ENCODE results near the genes LARP7, ARSJ and NDST4.

- RRBS, result 1% methylated on average over 4 of the region's 47 CpGs
Observed at GRCh38 chr4:110197180-110198162, 944 bp downstream of the ELOVL6 start.

DNA sequence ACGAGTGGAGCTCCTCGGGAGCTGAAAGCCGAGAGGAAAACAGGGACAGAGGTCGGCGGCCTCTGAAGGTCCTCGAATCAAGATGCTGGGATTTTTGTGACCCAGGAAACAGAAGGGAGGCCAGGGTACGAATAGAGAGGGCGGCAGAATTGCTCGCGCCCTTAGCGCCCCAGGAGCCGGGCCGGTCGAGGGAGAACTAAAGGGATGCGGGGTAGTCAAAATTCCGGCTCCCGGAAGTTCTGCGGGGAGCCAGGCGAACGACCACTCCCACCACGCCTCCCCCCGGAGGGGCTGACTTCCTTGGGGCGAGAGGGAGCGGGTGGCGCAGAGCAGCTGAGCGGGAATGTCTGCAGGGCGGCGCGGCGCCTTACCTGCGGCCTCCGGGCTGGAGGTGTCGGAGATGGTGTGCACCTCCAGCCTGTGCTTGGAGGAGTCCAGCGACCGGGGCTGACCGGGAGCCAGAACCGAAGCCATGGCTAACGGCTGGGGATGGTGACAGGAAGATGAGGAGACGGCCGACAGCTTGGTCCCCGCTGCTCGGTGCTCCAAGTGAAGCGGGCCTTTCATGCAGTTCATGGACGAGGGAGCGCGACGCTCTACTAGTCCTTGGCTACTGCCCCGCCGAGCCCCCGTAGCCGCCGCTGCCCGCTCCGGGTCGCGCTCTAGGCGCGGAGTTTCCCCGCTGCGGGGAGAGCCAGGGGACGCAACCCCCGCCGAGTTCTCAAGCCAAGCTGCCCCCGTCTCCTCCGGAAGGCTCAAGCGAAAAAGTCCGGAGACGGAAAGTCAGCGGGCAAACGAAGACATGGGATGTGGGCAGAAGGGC is 781 bp downstream of the PITX2 start:
- RRBS, result 13% methylated on average over 30 of the region's 70 CpGs

DNA sequence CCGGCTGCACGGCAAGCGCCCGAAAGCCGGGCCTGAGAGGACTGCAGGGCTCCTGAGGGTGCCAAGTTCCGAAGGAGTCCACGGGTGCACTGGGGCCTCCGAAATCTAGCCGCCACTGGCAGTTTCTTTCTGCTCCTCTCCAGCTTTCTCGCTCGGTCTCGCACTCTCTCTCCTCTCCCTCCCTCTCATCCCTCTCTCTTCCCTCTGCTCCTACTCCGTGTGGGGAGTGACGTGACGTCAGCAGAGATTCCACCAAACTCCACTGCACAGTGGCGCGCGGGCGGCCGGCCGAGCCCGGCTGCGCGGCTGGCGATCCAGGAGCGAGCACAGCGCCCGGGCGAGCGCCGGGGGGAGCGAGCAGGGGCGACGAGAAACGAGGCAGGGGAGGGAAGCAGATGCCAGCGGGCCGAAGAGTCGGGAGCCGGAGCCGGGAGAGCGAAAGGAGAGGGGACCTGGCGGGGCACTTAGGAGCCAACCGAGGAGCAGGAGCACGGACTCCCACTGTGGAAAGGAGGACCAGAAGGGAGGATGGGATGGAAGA is 14.0 kb upstream of the PITX2 start:
- RRBS, result 2% methylated on average over 12 of the region's 44 CpGs

DNA sequence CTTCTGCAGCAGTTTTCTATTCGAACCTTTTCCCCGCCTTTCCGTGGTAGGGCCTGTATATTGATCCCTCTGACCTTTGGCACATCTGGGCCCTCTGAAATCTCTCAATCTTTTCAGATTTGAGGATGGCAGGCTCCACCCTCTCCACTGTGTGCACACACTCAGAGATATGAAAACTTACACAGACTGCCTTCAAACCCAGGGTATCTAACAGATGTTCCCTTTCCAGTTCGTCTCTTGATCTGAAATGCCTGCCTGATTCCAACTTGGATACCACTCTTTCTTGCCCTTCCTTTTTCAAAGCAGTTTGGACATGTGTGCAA is 19.0 kb upstream of the PITX2 start:
- RRBS, result no CpG with 5 or more reads among the region's 4 CpGs

DNA sequence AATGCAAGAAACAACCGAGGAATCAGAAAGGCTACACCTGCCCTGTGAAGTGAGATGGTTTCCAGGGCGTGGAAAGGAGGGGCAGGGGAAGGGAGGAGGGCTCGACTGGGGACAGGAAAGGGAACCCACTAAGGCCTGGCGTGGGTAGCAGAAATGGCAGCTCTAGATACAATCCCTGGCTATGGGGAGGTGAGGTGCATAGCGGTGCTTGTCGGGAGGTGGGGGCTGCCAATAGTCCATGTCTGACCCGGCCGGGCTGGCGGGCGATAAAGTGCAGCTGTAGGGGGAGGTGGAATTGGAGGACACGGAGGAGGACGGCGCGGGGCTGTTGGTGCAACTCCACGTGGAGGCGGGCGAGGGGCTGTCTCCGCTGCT is 1.5 kb downstream of the NEUROG2 start:
- RRBS, result no CpG with 5 or more reads among the region's 18 CpGs

DNA sequence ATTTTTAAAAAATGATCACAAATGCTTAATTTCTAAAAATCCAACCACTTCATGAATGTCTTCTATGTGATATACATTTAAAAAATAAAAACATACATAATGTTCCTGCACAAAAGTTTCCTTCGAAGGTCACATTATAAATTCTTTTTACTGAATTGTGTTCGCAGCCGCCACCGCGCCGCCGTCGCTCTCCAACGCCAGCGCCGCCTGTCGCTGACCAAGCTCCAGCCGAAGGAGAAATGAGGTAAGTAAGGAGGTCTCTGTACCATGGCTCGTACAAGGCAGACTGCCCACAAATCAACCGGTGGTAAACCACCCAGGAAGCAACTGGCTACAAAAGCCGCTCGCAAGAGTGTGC is 48.7 kb upstream of the NEUROG2 start:
- RRBS, result no CpG with 5 or more reads among the region's 17 CpGs

DNA sequence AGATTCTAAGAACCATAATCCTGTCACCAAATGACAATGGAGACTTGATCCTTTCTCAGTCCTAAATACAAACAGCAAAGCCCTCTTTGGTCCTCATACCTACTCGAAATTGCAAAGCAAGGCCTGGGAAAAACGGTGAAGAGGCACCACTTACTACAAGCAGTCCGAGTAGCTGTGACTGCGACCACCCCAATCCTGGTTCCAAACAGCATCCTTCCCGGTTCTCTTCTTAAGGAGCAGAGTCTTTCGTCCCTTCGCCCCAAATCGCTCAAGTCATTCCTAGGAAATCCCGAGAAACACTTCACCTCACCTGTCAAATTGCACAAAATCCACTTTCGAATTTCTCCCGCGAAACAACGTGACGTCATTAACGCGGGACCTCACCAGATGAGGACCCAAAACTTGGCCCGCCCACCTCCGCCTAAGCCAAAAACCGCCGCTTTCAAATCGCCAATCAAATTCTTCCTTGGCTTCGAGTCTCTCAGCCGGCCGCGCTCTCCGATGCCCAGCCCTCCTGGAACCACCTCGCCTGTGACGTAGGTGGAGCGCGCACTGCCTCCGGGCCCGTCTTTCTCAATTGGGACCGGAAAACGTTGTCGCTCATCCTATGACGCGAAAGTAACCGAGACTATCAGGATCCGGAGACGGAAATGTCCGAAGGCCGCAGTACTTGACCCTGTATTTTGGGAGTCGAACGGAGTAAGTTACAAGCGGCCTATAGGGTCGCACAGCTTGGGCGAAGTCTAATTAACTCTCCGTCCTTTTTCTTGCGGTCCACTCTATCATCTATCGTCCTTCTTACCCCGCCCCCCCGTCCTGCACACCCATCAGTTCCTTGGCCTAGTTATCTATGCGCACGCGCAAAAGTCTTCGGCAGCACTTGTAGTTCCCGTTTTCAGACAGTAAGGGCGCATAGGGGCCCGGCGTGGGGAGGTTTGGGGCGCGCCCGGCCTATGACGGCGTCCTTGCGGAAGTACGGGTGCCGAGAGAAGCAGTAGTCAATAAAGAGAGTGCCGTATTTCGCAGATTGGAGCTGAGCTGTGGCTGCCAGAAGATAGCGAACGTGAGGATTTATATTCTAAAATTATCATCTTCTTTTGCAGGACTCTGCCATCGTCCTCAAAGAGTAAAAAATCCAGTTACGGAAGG is at the start of gene LARP7:
LARP7 (plus strand) TSS at position 603 of the 1,149 bp plus-strand sequence.
- RRBS, result 2% methylated on average over 9 of the region's 74 CpGs

DNA sequence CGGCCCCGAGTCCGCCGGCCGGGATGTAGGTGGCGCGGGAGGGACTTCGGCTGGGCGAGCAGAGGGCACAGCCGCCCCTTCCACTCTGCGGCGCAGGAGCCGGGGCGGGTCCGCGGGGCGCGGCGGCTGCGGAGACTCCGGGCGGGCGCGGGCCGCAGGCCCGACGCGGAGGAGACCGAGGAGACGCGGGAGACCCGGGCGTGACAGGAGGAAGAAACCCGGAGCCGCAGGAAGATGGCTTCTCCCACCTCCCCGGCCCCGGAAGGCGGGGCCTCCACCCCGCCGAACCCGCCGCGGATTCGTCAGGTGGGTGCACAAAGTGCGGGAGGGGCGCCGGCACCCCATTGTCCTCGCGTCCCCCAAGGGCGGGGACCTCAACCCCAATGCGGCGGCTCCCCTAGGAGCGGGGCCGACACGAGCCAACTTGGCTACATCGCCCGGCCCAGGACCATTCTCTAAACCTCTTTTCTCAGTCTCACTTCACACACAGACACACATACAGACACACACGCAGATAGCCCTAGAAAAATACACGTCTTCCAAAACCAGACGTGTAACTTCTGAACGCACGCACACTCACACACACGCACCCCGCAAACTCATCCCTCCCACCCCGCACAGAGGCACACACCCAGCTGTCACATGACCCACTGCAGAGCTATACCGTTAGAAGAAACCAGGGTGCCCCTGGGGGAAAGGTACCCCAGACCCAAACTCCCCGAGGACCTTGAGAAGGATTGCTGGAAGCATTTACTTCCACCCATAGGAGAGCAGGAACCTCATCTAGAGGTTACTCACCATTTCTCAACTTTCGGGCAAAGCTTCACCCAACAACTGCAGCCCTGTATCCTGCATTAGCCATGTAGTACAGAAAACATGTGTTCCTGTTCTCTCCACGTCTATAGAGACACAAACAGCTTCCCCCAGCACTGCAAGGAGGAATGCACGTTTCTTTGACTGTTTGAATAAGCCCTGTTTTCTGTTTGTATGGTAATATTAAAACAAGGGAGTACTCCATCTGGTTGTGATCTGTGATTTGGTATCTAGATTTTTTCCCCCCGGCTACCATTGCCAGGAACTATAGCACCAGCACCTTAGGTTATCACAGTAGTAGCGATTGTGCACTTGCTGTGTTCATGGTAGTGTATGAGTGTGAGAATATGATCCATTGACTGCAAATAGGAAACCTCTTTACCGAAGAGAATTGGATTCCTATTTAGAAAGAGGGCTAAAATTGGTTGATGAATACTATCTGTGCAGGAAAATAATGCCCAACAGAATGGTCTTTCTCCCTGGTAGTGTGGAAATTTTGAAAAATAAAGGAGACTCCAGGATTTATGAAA is 69.4 kb downstream of the LARP7 start:
- RRBS, result under 1% methylated on average over 12 of the region's 73 CpGs

GRCh38 chr4:113292247-113293165 is 243.1 kb downstream of the ANK2 start:
- RRBS, result no CpG with 5 or more reads among the region's 22 CpGs

DNA sequence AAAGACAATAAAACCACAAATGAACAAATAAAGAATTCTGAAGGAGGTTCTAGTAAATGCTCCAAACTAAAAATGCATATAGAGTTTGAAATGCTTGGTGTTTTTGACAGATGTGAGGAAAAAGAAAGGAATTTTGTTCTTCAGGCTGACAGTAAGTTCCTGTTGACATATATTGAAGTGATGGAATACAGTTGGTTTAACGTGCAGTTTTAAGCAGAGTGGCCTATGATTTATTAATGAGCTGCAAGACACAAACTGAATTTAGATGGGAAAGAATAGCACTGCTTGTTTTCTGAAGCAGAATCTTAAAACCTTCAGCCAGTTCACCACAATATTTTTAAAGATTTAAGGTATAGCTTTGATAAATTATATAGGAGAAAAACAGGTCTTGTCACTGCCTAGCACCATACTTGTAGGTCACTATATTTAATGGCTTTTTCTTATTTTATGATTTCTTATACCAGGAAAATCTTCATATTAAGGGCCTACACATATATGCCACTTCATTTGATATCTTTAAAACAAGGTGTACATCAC is 245.0 kb downstream of the ANK2 start:
- RRBS, result no CpG with 5 or more reads among the region's 1 CpG

GRCh38 chr4:113452323-113453225 is 309.0 kb downstream of the CAMK2D start:
- RRBS, result no CpG with 5 or more reads among the region's 4 CpGs

- RRBS, result no CpG with 5 or more reads among the region's 2 CpGs
Observed at GRCh38 chr4:113584651-113585237, 176.8 kb downstream of the CAMK2D start.

DNA sequence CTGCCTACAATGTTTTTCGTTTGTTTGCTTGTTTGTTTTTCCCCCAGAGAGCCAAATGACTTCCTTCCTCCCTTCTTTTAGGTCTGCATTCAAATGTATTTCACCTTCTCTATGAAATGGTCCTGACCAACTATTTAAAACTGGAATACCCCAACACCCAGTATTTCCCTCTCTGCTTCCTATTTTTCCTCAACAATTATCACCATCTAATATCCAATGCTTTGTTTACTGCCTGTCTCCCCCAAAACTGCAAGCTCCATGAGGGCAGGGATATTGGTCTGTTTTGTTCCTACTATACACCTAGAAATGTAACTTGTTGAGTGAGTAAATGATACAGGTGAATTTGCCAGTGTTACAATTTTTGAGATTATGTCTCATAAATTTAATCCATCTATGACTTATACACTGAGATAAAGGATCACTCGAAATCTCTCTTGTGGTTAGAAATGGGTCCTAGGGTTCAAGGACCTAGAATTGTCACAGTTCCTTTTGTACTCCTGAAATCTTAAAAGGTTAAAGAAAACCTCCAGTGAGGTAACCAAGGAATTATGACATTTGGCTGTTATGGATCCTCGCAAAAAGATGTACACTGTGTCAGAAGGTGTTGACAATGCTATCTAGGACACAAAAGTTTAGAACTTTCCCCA is 103.0 kb downstream of the CAMK2D start:
- RRBS, result no CpG with 5 or more reads among the region's 3 CpGs

GRCh38 chr4:113740733-113741205 is 20.8 kb downstream of the CAMK2D start:
- RRBS, result no CpG with 5 or more reads among the region's 1 CpG

GRCh38 chr4:113979362-113980006 is at the start of gene ARSJ:
TSS of gene ARSJ (minus strand) at chr4:113979647.
- RRBS, result 1% methylated on average over 17 of the region's 42 CpGs

GRCh38 chr4:114193681-114194103 is 214.2 kb upstream of the ARSJ start:
- RRBS, result no CpG with 5 or more reads among the region's 2 CpGs

DNA sequence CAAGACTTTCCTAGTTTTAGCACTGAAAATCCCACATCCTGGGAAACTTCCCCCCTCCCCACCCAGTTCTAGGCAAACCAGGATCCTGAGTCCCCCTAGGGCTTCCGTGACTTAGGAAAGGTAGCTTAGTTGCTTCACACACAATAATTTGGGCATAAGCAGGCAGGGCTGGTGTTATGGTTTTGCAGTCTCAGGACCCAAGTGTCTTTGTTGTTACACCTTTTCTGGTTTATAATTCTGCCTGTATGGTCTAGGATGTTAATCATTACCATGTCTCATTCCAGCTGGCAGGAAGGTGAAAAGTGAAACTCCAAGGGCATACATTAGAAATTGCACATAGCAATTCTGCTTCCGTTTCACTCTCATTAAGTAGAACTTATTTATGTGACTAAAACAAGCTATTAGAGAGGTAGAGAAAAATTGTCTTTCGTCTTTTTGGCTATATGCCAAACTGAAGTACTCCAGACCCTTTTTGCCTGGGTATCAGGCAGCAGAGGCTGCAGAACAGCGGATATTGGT is 16.9 kb downstream of the UGT8 start:
- RRBS, result no CpG with 5 or more reads among the region's 4 CpGs

GRCh38 chr4:114616511-114616972 is 17.9 kb downstream of the UGT8 start:
- RRBS, result no CpG with 5 or more reads among the region's 6 CpGs

GRCh38 chr4:115113353-115114228 is at the start of gene NDST4:
TSS of gene NDST4 (minus strand) at chr4:115113620.
- RRBS, result 0% methylated on average over 2 of the region's 16 CpGs